Upper lobe of left lung (tissue), 5 donors: ENCODE measurements around a stretch of chr10.

DNA sequence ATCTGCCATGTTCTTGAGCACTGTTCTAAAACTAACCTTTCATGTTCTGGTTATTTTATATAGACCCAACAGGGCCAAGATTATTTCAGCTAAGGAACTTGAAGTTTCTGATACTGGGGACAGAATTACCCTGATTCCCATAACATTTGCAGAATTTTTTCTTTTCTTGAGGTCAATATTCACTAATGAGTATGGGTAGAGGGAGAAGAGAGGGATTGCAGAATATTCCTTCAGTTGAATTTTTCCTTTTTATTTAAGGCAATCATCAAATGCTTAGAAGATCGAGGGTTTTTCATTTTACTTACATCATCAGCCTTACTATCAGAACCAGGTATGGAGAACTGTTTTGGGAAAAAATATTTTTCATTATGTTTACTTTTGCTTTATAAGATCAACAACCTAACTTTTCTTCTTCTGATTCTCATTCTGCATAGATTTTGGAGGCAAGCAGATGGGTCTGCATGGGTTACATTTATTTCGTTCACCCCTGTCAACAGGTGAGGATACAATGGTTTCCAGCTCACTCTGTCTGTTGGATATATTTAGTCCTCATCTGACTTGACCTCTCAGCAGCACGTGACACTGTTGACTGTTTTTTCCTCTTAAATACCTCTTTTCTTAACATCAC lies 42.1 kb downstream of the TASOR2 start:
- PRO-cap, 2 experiments, result no peak in any of the 2 experiments
- RAMPAGE, long total RNA, 4 experiments, result no peak in any of the 4 experiments

- PRO-cap, 2 experiments, result no peak in any of the 2 experiments
- RAMPAGE, long total RNA, 4 experiments, result no peak in any of the 4 experiments
Measured at GRCh38 chr10:5766410-5766972, 46.7 kb downstream of the GDI2 start.

DNA sequence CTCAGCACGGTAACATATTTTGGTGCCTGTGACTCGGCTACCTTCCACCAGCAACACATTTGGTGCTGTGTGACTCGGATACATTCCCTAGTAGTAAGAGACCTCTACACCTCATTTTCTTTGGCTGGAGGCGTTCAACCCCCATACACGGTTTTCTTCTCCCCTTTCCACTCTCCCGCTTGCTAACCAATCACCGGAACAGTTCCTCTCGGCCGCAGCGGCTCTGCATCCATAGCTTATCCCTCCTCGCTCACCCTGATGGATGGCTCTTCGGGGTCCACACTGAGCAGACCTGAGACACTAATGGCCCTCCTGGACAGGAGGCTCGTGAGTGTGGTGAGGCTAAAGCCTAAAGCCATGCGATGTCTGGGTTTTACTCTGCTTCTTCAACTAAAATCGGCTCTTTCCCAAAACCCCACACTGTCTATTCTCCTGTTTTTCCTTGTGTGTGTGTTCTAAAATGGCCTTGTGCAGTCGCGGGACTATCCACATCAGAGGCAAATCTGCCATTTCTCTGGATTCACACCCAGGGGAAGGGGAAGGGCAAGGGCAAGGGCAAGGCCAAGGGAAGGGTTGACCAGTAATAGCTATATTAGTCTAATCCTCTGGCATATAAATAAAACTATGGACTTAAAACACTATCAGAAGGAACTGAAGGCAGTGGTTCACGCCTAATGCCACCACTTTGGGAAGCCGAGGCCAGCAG lies 38.7 kb downstream of the GDI2 start:
- PRO-cap, 2 experiments, result no peak in any of the 2 experiments
- RAMPAGE, long total RNA, 4 experiments, result no peak in any of the 4 experiments

GRCh38 chr10:5785088-5785362 lies 28.2 kb downstream of the GDI2 start:
- PRO-cap, 2 experiments, result no peak in any of the 2 experiments
- RAMPAGE, long total RNA, 4 experiments, result no peak in any of the 4 experiments

GRCh38 chr10:5813989-5815116 lies 1.1 kb upstream of the GDI2 start:
- PRO-cap, 2 experiments, result no peak in any of the 2 experiments
- RAMPAGE, long total RNA, 4 experiments, result no peak in any of the 4 experiments

GRCh38 chr10:5862287-5862854 lies 27.3 kb downstream of the ANKRD16 start:
- PRO-cap, 2 experiments, result no peak in any of the 2 experiments
- RAMPAGE, long total RNA, 4 experiments, result start-site peak on the minus strand in 1 of 4 experiments, at chr10:5862694-5862884 at its widest, 14 reads per replicate

- PRO-cap, 2 experiments, result no peak in any of the 2 experiments
- RAMPAGE, long total RNA, 4 experiments, result no peak in any of the 4 experiments
Measured at GRCh38 chr10:5888603-5889583, 800 bp downstream of the ANKRD16 start.

GRCh38 chr10:5894555-5895470 lies 4.8 kb downstream of the FBH1 start:
- PRO-cap, 2 experiments, result no peak in any of the 2 experiments
- RAMPAGE, long total RNA, 4 experiments, result start-site peak on the plus strand in 1 of 4 experiments, at chr10:5894881-5895231 at its widest, 5 reads per replicate

GRCh38 chr10:5932445-5932874 lies 42.4 kb downstream of the FBH1 start:
- PRO-cap, 2 experiments, result no peak in any of the 2 experiments
- RAMPAGE, long total RNA, 4 experiments, result no peak in any of the 4 experiments

DNA sequence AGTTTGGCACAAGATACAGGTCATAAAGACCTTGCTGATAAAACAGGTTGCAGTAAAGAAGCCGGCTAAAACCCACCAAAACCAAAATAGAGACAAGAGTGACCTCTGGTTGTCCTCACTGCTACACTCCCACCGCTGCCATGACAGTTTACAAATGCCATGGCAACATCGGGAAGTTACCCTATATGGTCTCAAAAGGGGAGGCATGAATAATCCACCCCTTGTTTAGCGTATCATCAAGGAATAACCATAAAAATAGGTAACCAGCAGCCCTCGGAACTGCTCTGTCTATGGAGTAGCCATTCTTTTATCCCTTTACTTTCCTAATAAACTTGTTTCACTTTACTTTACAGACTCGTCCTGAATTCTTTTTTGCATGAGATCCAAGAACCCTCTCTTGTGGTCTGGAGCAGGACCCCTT lies 28.2 kb upstream of the IL15RA start:
- PRO-cap, 2 experiments, result no peak in any of the 2 experiments
- RAMPAGE, long total RNA, 4 experiments, result no peak in any of the 4 experiments

GRCh38 chr10:6009048-6009568 lies 31.8 kb upstream of the IL15RA start:
- PRO-cap, 2 experiments, result no peak in any of the 2 experiments
- RAMPAGE, long total RNA, 4 experiments, result no peak in any of the 4 experiments

DNA sequence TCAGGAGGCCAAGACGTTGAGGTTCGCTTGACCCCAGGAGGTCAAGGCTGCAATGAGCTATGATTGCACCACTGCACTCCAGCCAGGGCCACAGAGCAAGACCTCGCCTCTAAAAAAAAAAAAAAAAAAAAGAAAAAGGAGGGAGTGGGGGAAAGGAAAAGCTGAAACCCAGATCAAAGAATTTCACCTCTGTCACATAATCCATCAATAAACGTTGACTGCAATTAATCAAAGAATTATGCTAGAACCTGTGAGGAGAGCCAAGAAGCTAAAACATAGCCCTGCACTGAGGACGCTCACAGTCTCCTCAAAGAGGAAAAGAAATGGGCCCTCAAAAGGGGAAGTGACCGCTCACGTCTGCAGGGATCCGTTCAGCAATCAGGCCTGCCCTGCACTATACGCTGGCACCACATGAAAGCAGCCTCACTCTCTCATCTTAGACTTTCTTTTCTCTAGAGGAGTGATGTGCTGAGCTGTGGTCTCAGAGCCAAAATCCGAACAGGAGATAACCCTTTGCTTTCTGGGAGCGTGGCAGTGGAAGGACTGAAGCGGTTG lies 6.1 kb upstream of the IL2RA start:
- PRO-cap, 2 experiments, result no peak in any of the 2 experiments
- RAMPAGE, long total RNA, 4 experiments, result no peak in any of the 4 experiments

- PRO-cap, 2 experiments, result no peak in any of the 2 experiments
- RAMPAGE, long total RNA, 4 experiments, result no peak in any of the 4 experiments
Measured at GRCh38 chr10:6072156-6073137, 10.3 kb upstream of the IL2RA start.

DNA sequence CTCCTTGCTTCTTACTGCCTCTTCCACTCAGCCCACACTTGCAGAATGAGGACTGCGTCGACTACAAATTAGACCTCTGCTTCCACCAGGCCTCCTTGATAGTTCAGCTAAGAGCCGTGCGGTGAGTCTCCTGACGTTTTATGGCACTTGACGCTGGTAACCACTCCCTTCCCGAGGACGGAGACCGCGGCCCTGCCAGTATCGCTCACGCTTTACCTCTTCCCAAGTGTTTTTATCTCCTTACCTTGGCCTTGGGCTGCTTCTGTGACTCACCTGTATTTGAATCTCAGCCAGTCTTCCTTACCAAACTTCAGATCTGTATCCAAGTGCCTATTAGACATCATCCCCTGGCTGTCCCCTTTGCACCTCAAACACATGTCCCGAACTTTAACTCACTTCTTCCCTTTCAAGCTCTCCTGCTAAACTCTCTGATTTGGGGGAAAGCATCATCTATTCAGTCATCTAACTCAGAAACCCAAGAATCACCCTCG lies 31.3 kb downstream of the RBM17 start:
- PRO-cap, 2 experiments, result no peak in any of the 2 experiments
- RAMPAGE, long total RNA, 4 experiments, result no peak in any of the 4 experiments

DNA sequence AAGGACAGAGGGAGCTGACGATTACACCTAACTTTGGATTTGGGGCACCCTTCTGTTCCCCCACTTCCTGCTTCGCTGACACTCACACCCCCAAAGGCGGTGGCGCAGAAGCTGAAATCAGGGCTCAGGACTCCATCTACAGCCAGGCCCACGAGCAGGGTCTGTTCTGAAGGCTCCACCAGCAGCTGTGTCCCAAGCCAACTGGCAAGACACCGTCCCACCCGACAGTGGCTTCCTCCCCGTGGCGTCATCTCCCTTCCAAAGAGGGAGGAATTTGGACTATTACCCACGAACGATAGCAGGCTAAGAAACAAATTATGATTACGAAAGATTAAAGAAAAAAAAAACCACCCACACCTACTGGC lies 54.3 kb downstream of the RBM17 start:
- PRO-cap, 2 experiments, result no peak in any of the 2 experiments
- RAMPAGE, long total RNA, 4 experiments, result no peak in any of the 4 experiments

- PRO-cap, 2 experiments, result no peak in any of the 2 experiments
- RAMPAGE, long total RNA, 4 experiments, result start-site peak on the plus strand in 1 of 4 experiments, at chr10:6148358-6148563 at its widest, 17 reads per replicate
Measured at GRCh38 chr10:6148320-6148766, 54.4 kb upstream of the PFKFB3 start.

DNA sequence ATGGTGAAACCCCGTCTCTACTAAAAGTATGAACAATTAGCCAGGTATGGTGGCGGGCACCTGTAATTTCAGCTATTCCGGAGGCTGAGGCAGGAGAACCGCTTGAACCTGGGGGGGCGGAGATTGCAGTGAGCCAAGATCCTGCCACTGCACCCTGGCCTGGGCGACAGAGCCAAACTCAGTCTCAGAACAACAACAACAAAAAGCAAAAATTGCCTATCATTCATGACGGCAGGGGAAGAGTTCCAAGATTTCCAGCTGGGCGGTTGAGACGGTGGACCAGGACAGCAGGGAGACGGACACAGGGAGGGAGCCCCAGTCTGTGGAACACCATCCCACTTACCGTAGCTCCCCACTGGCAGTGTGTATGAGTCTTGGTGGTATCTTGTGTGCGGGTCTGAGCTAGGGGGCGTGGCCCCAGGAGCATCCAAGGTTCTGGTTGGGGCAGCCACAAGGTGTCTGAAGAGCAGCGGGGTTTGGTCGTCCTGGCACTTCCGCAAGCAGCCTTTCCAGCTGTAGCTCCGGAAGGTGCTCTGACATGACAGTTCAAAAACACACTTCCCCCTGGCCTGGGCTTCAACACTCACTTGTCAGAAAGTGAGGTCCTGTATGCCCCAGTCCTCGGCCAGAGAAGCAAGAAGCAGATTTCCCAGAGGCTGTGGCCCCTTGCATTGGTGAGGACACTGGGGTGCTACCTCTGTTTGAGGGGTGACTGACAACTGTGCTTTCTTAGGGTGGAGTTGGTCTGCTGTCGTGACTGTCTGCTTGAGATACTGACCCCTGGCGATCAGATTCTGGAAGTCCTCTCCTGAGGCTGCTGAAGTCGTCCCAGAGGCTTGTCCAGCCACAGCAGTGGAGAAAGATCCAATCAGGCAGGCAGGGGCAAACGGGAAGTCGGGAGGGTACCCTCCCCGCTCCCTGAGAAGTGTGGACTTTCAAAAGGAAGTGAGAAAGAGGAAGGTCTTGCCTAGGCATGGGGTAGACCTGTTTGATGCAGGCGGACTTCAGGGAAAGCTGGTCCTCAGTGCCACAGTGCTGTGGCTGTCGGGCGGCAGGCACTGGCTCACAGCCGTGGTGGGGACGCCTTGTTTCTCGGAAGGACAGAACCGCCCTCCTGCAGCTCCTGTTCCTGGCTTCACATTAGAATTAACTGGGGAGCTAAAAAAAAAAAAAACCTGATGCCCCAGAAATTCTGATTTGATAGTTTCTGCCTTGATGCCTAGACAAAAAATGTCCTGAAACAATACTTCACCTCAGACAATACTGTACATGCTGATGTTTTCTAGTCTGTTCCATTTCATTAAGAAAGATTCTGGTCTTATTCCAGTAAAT lies 51.5 kb upstream of the PFKFB3 start:
- PRO-cap, 2 experiments, result no peak in any of the 2 experiments
- RAMPAGE, long total RNA, 4 experiments, result no peak in any of the 4 experiments

DNA sequence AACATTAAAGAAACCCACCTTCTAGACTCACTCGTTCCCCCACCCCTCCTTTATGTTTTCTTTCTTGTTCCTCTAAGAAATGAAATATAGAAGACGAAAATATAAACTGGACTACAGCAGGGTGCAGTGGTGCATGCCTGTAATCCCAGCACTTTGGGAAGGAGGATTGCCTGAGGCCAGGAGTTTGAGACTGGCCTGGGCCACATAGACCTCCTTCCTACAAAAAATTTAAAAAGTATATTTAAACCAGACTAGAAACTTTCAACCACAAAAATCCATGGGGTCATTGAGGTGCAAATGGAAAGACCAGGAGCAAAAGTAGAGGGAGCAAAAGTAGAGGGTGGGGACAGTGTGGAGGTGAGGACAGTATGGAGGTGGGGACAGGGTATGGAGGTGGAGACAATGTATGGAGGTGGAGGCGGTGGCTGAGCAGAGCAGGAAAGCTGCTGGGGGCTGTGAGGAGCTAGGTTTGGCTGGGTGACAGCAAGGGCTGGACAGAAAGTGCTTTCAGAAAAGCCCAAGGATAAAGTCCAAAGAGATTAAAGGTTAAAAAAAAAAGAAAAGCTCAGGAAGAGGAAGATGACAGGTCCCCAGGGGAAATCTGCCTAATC lies 32.3 kb upstream of the PFKFB3 start:
- PRO-cap, 2 experiments, result no peak in any of the 2 experiments
- RAMPAGE, long total RNA, 4 experiments, result no peak in any of the 4 experiments

- PRO-cap, 2 experiments, result no peak in any of the 2 experiments
- RAMPAGE, long total RNA, 4 experiments, result no peak in any of the 4 experiments
Measured at GRCh38 chr10:6173023-6173525, 29.7 kb upstream of the PFKFB3 start.

DNA sequence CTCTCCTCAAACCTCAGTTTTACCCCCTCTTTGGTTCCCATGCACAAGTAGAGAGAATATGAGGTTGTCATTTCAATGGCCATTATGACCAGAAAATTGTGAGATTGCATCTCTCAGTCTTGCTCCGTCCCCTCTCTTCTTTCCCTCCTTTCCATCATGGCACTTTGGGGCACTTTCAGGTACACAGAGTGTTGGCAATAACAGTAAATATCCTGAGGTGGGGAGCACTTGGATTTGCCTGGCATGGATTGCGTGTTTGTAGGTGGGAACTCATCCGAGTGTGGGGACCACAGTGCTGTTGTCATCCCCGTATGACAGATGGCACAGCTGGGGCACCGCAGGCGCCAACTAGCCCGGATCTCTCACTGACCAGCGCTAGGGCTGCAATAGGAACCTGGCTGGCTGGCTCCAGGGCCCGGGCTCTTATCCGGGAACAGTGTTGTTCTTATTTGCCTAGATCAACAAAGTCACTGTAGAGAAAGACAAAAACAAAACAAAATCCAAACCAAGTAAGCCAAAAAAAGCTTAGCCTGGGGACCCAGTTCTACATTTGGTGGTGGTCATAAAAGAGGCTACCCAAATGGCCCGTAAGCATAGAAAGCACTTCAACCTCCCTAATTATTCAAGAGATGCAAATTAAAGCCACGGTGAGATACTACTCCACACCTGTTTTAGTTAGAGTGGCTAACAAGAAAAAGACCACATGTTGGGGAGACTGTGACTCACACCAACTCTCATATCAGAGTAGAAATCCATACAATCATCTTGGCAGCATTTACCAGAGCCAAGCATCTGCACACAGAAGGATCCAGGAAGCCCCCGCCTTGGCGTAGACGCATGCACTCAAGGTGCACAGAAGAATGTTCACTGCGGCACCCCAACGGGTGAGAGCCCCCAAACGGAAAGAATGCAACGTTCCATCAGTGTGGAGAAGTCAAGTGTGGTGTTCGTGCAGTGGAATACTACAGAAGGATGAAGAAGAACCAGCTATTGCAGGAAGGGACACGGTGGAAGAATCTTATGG lies 27.3 kb upstream of the PFKFB3 start:
- PRO-cap, 2 experiments, result no peak in any of the 2 experiments
- RAMPAGE, long total RNA, 4 experiments, result start-site peak on the plus strand in 1 of 4 experiments, centred at position 744 of the sequence, 16 reads per replicate